Panc1 (cell line): ENCODE measurements around a stretch of chr1.

- RRBS, 2 experiments = no CpG with 5 or more reads among the region's 5 CpGs
Observed at GRCh38 chr1:164736305-164736964, 177.5 kb downstream of the PBX1 start.

DNA sequence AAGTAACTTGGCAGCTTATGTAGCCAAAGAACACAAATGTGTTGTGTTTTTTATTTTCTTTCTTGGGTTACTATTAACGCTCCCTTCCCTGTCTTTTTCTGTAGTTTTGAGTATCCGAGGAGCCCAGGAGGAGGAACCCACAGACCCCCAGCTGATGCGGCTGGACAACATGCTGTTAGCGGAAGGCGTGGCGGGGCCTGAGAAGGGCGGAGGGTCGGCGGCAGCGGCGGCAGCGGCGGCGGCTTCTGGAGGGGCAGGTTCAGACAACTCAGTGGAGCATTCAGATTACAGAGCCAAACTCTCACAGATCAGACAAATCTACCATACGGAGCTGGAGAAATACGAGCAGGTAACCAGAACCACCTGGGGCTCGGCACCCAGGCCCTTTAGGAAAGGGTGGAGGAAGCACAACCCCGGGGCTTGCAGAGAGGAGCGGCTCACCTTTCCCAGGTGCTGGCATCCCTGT lies 233.4 kb downstream of the PBX1 start:
- RRBS, 2 experiments = 22 to 33% methylated on average over 2 of the region's 19 CpGs

DNA sequence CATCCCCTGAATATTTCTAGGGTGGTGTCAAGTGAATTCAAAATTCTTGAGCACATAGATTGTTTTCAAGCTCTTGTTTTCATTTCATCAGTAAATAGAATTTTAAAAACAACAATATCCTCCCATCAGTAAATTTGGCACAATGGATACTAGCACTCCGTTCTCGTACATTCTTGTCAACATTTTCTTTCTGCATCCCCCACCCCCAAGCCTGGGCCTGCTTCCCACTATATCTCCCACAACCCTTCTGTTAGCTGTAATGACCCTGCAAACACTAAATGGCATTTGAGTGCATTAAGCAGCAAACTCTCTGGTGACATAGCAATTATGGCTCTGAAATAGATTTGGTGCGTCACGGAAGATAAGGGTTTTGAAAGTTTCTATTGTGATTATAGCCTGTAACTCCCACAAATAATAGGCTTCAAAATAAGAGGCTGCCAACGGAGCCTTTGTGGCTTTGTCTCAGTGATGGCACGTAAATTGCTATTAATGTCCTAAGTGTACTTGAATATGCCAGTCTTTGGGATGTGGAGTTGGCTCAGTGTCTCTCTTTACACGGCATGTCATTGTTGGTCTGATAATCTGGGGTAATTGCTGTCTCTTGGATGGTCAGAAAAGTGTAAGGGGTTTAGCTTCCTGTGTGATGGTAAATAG lies 277.6 kb downstream of the PBX1 start:
- RRBS, 2 experiments = no CpG with 5 or more reads among the region's 7 CpGs

GRCh38 chr1:165253747-165254146 lies 102.8 kb downstream of the LMX1A start:
- RRBS, 2 experiments = no CpG with 5 or more reads among the region's 3 CpGs

- RRBS, 2 experiments = 2 to 6% methylated on average over 8 of the region's 45 CpGs
Observed at GRCh38 chr1:165597682-165599131, 32.8 kb upstream of the MGST3 start.

- RRBS, 2 experiments = no CpG with 5 or more reads among the region's 6 CpGs
Observed at GRCh38 chr1:165892301-165893037, 65.1 kb downstream of the UCK2 start.

- RRBS, 2 experiments = no CpG with 5 or more reads among the region's 3 CpGs
Observed at GRCh38 chr1:166723730-166724253, 115.5 kb upstream of the POGK start.

GRCh38 chr1:167083290-167083904 lies 6.8 kb downstream of the GPA33 start:
- RRBS, 2 experiments = no CpG with 5 or more reads among the region's 7 CpGs

GRCh38 chr1:167381862-167382452 lies 136.4 kb downstream of the CD247 start:
- RRBS, 2 experiments = no CpG with 5 or more reads among the region's 4 CpGs

- RRBS, 2 experiments = no CpG with 5 or more reads among the region's 19 CpGs
Observed at GRCh38 chr1:167460524-167461179, 57.7 kb downstream of the CD247 start.

DNA sequence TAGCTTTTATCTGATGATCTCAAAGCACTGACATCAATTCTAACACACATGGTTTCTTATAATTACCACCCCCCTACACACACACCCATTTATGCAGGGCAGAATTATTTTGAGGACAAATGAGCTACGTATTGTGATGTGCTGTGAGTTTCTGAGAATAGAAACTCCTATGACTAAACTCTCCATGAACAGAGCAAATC lies 17.9 kb downstream of the CD247 start:
- RRBS, 2 experiments = no CpG with 5 or more reads among the region's 1 CpG

- RRBS, 2 experiments = no CpG with 5 or more reads among the region's 5 CpGs
Observed at GRCh38 chr1:167515243-167515894, 3.0 kb downstream of the CD247 start.

- RRBS, 2 experiments = no CpG with 5 or more reads among the region's 6 CpGs
Observed at GRCh38 chr1:167654913-167655345, 24.9 kb downstream of the RCSD1 start.

GRCh38 chr1:167706722-167707346 lies 14.9 kb upstream of the MPZL1 start:
- RRBS, 2 experiments = no CpG with 5 or more reads among the region's 4 CpGs

- RRBS, 2 experiments = no CpG with 5 or more reads among the region's 3 CpGs
Observed at GRCh38 chr1:167711612-167712343, 10.0 kb upstream of the MPZL1 start.

DNA sequence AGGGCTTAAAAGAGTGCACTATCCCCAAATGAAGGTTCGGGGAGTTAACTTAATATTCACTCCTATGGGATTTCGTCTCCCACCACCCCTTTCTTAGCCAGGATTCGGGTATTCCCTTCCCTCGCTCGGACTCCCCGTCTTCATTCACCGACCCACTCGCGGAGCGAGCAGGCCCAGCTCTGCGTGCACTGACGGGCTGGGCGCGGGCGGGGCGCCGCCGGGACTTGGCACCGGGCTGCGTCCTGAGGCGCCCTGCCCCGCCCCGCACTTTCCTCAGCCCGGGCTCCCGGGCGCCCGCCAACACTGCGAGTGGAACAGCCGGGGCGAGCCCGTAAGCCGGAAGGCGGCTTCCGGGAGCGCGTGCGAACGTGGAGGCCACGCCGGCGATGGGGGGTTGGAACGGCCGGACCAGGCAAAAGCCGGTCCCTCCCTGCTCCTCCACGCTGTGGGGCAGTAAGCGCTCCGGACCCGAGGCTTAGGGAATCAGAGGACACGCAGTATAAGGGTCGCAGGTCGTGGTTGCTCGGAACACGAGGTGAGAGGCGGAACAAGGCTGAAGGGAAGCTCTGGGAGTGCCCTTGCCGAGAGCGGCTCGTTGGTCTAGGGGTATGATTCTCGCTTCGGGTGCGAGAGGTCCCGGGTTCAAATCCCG lies 7.5 kb upstream of the MPZL1 start:
- RRBS, 2 experiments = 2 to 7% methylated on average over 6 to 7 of the region's 62 CpGs

DNA sequence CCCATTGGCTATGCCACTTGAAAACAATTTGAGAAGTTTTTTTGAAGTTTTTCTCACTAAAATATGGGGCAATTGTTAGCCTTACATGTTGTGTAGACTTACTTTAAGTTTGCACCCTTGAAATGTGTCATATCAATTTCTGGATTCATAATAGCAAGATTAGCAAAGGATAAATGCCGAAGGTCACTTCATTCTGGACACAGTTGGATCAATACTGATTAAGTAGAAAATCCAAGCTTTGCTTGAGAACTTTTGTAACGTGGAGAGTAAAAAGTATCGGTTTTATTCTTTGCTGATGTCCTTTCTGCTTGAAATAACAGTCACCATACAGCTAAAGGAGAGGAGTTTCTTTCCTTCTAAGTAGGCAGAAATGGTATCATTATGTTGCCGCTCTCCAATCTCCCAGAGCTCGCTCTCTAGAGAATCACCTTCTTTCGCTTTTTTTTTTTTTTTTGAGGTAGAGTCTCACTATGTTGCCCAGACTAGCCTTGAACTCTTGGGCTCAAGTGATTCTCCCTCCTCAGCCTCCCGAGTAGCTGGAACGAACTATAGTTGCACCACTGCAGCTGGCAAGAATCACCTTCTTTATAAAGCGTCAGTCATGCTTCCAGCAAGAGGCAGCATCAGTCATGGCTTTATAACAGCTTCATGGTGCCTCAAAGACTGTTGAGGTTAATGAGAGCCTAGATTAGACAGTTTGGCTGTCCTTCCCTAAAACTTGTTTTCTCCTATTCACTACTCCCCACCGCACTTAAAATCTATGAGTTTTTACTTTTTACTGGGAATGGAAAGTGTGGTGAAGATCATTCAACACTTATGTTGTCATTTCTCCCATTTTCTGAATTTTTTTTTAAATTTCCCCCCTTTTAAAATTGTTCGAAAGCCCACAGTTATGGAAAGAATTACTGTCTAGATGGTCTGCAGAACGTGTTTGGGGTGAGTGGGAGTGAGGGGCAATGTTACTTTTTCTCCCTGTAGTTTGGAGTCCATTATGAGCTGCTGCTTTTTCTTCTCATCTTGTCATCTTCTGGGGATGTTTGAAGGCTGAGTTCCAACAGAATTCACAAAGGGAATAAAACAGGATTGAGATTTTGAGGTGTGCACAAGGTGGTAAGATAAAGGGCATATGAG lies 67.0 kb downstream of the MPZL1 start:
- RRBS, 2 experiments = no CpG with 5 or more reads among the region's 12 CpGs

GRCh38 chr1:167789807-167790786 lies 68.3 kb downstream of the MPZL1 start:
- RRBS, 2 experiments = no CpG with 5 or more reads among the region's 10 CpGs

DNA sequence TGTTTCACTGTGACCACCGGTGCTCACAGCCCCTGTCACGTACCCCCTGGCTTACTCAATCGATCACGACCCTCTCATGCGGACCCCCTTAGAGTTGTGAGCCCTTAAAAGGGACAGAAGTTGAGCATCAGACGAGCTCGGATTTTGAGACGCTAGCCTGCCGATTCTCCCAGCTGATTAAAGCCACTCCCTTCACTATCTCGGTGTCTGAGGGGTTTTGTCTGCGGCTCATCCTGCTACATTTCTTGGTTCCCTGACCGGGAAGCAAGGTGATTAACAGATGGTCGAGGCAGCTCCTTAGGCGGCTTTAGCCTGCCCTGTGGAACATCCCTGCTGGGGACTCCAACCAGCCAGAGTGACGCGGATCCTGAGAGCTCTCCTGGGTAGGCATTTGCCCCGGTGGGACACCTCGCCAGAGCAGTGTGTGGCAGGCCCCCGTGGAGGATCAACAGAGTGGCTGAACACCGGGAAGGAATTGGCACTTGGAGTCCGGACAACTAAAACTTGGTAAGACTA lies 50.5 kb downstream of the ADCY10 start:
- RRBS, 2 experiments = 100% methylated on average over 1 of the region's 21 CpGs; no CpG with 5 or more reads in 1 of the 2 experiments